ENCODE results near the genes PTTG1IP2, RBM48 and CALCR.

- PRO-cap, result no peak
Observed at GRCh38 chr7:90118536-90119097, 35.7 kb upstream of the STEAP1 start.

- PRO-cap, result no peak
Observed at GRCh38 chr7:90209704-90210403, 1.7 kb upstream of the STEAP2 start.

- PRO-cap, result no peak
Observed at GRCh38 chr7:90469326-90469776, at the start of gene PTTG1IP2. TSS of gene PTTG1IP2 (plus strand) at chr7:90469639.

DNA sequence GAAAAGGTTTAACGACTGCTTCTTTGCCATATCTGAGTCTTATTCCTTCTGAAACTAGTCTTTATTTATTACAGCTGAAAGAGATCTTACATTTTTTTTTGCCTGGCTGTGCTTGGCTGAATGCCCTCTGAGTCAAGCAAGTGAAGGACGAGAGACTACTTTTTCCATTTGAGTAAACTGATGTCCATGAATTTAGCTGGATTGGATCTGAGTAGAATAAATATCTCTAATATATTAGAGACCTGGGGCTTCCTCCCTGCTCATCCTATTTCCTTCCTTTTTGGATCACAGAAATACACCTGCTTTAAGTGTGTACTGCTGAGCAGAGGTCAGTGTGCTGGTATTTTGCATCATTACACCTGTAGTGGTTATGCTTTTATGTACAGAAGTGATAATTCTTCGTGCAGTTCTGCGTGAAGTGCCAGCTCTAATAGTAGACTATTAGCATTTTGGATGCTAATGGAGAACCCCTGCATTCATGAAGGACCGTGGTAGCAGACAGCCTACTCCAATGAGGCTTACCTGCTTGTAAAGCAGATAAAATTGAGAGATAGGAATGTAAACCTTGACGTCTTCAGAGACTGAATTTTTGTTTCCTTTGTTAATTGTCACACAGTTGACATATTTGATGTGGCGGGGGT, 114.2 kb downstream of the CDK14 start:
- PRO-cap, result no peak

GRCh38 chr7:91311248-91311540, 47.0 kb downstream of the FZD1 start:
- PRO-cap, result no peak

DNA sequence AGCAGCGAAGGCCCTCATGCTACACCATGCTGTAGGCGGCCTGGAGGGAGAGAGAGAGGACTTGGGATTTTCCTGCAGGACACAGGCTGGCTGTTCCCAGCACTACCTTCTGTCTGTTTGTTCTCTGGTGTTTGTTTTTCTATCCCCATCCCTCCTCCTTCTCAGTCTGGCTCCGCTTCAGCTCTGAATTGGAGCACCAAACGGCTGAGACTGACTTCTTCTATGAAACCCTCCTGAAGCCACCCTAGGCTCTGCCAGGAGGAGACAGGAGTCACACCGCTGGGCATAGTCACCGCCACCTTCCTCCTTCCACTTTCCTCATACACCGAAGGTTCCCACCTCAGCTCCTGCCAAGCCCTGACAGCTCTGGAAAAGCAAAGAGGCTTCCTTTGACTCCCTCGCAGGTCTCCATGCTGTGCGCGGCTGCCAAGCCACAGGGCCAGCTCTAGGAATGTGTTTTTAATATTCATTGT, 301.6 kb downstream of the FZD1 start:
- PRO-cap, result no peak

GRCh38 chr7:91939439-91939867, 1.2 kb upstream of the AKAP9 start:
- PRO-cap, result no peak

DNA sequence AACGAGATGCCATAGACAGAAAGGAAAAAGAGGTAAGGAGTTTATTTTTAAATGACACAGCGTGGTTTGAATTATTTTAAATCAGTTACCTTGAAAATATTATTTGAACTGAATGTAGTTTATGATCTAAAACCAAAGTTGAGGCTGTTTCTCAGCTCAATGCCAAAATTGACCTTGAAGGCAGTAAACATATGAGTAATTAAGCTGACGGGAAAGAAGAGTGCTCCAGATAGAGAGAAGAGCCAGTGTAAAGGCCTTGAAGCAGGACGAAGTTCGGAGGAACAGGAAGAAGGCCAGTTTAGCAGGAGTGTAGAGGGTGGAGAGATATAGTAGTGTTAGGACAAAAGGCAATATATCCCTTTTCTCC, 63.3 kb downstream of the CYP51A1 start:
- PRO-cap, result no peak

DNA sequence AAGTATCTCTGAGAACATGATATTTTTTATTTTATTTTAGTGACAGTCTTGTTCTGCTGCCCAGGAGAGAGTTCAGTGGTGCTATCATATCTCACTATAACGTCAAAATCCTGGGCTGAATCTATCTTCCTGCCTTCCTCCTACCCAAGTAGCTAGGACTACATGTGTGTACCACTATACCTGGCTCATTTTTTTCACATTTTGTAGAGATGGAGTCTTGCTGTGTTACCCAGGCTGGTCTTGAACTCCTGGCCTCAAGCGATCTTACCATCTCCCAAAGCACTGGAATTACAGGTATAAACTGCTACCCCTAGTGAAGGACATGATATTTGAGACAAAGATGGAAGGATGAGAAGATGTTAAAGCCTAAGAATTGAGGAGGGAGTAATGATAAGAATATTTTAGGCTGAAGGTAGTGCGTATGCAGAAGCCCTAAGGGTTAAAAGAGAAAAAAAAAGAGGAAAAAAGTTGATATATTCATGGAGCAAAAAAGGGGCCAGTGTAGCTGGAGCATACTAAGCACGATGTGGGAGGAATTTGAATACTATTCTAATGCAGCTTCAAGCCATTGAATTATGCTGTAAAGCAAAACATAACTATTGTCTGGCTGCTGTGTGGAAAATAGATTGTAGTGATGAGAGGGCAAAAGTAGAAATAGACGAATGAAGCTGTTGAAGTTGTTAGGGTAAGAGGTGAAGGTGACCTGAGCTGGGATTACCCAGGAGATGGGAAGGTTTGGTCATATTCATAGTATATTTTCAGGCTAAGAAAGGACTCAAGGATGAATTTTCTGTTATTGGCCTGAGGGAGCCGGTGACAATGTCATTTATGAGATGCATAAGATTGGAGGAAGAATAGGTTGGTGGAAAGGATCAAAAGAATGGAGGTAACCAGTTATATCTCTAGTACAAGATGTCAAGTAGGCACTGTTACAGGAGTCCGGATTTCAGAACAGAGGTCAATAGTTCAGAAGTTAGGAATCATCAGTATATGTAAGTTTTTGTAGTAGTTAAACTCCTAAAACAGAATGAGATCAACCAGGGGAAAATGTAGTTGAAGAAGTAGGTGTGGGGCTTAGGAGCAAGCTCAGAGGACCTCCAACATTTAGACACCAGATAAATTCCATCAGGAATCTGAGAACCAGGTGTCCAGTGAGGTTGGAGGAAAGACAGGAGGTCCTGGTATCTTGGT, 19.6 kb downstream of the ANKIB1 start:
- PRO-cap, result no peak

- PRO-cap, result no peak
Observed at GRCh38 chr7:92348374-92349551, 98.5 kb upstream of the GATAD1 start.

DNA sequence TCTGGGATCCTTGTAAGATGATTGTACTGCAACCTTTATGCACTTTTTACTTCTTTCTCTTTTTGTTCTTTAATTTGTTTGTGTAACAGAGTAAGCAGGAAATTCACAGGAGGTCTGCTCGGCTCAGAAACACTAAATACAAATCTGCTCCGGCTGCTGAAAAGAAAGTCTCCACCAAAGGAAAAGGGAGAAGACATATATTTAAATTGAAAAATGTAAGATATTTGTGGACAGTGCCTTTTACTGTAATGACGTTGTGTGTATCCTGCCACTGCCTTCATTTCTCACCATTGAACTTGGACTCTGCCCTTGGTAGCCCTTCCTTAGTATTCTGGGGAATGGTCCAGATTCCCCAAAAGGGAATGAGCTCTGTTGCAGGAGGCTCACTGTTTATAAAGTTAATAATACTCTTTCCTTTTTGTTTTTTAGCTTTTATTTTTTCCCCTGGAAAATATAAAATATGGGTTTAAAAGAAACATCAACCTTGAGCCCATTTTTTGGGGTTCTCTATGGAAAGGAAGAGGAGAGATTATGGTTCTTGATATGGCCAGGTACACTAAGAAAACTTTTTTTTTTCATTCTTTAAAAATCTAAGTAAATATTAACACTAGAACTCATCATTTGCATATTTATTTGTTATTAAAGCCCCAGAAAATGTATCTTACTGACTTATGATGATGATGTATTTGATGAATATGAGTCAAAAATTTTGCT, 1.5 kb downstream of the GATAD1 start:
- PRO-cap, result unidirectional peak, minus-strand start at position 138 of the sequence

DNA sequence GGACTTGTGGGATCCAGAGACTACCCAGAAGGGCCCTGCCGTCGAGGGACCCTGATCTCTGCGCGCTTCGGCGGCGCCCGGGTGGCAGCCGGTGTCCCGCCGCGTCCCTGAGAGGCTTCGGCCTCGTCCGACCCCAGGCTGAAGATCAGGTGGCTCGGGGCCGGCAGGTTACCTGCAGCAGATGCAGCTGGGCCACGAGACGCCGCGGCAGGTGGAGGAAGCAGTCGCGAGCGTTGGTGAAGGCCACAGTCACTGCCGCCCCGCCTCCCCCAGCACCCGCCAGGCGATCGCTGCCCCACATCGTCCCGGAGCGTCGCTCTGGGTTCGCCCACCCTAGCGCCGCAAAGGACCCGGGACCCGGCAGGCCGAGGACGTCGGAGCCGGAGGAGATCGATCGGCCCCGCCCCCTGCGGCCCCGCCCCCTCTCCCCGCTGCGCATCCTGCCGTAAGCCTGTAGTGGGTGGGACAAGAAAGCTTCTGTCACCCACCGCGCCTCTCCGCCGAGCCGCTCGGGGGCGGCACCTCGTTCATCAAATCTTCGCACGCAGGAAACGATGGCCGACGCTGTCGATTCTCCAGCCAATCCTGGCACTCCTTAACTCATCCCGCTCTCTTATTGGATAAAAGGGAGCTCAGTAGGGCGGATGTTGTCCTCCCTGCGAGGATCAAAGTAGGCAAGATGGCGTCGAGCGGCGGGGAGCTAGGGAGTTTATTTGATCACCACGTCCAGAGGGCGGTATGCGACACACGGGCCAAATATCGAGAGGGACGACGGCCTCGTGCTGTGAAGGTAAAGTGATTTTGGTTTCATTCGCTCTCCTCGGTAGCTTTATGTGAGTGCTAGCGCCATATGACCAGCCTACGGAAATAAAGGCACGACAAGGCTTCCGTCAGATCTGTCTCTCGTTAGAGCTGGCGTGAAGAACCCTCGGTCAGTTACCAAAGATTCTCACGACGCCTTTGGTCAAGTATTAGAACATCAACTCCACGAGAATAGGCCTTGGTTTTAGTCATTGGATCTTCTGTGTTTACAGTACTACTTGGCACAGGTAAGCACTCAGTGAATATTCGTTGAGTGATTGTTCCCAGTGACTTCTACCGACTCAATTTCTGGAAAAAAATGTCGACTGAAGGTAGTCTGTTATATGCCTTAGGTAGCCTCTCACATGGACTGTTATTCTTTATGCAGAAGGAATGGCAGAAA, at the start of gene RBM48:
TSS of gene RBM48 (plus strand) at position 661 of the 1,204 bp plus-strand sequence.
- PRO-cap, result bidirectional peak, plus-strand start at position 673 of the sequence, minus-strand start at position 320 of the sequence

DNA sequence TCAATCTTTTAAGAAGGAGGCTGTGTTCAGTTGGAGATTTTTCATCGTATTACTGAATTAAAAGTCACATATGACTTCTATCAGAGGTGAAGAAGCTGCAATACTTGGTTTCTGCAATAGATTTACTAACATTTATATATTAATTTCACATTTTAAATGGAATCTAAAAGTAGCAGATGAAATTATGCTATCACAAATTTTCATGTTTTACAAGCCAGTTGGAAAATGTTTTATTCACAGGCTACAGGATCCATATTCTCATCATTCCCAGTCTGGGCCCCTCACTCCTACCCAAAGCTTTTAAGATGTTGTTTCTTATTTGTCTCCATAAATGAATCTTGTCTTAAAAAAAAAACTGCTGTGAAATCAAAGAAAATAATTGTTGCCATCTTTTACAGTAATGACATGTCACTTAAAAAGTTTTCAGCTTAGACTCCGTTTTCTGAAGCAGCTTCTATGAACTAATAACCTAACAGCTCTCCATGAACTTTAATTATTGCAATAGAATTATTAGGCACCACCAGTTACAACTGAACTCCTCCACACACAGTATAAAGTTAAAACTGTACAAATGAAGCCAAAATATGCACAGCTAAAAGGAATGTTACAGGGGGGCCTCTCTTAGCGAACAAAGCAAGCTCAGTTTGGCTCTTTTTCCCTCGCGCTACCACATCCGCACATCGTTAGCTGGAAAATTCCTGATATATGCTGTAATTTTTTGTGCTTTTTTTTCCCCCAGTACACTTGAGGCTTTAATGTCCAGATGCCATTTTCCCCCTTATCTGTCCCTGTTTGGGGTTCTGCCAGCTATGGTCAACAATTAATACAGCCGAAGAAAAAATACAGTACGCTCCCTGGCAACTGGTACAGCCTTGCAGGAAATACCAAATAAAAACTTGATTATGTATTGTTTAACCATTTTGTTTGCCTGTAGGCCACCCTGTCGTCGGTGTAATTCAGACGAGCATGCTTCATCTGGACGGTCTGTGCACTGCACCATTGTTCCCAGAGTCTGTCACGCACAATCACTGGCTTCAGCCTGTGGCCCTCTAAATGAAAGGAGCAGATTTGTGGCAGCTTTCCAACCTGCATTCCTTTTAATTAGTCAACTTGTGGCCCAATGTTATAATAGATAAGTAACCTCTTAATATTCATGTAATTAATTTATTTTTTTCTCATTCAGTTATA, 107.9 kb upstream of the FAM133B start:
- PRO-cap, result no peak

- PRO-cap, result bidirectional peak, plus-strand start at chr7:92747420, minus-strand start at chr7:92747517
Observed at GRCh38 chr7:92746999-92747764, 89.2 kb downstream of the CDK6 start.

DNA sequence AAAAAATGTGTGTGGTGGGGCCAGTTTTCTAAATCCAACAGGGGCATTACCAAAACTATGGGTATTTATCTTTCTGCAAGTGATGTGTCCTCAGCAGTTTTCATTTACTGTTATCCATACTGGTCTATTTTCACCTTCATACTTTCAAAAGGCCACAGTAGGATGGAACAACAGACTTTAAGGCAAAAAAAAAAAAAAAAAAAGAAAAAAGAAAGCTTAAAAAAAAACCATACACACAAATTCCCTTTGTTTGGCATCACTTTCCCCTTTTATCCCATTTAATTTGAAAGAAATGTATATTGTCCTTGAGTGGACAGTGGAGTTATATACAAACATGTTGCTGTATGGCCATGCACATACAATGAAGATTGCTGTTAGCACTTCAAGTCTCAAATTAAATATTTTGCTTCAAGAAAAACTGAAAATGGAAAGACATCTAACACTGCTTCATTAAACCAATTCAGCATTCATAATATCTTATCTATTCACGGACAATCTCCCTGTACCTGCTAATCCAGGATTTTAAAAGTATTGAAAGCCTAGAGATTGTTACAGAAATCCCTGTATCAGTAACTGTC, 76.8 kb downstream of the CDK6 start:
- PRO-cap, result no peak

DNA sequence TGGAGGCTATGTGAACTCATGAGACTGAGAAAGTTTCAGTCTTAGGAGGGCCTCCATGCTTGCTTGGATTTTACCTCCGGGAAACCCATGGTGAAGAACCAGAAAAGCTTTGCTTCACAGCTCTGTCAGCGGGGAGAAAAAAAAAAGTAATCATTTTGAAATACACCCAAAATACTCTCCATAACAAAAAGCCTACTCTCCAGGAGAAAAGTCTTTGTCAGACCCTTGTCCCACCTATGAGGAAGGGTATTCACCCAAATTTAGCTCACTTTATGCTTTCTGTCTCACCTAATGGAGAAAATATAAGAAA, 22.8 kb upstream of the SAMD9L start:
- PRO-cap, result no peak

DNA sequence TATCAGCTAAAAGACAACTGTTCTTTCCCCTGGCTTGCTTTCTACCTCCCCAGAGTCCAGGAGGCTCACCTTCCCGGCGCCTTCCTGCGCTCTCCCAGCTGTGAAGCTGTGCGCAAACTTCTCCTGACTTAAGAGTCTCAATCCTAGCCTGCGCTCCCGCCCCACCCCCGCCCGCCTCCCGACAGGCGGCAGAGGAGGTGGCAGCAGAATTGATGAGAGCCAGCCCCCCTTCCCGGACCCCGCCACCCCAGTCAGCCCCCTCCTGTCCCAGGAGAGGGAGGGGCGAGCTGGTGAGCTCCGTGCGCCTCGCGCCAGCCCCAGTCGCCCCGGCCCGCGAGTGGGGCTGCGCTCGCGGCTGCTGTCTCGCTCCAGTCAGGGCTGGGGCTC, at the start of gene CALCR:
TSS of gene CALCR (minus strand) at position 102 of the 387 bp plus-strand sequence.
- PRO-cap, result no peak

- PRO-cap, result no peak
Observed at GRCh38 chr7:93914386-93914939, 7.1 kb upstream of the GNG11 start.

DNA sequence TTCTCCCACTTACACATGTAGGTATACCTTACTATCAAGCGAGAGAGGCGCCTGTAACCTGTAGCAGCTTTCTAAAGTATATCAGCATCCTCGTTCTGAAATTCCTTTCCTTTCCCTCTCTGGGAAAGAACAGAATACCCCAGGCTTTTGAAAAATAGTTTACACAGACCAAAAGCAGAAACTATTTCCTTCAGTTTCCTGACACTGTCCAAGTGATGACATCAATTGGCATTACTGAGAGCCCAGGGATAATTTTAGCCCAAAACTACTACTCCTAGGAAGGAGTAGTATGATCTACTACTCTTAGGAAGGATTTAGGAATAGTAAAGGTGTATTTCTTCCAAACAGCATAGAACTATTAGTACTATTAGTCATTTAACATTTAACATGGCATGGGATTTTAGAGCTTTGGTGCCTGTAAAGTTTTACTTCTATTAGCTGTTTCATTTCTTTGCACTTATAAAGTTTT, 6.1 kb downstream of the GNG11 start:
- PRO-cap, result no peak

DNA sequence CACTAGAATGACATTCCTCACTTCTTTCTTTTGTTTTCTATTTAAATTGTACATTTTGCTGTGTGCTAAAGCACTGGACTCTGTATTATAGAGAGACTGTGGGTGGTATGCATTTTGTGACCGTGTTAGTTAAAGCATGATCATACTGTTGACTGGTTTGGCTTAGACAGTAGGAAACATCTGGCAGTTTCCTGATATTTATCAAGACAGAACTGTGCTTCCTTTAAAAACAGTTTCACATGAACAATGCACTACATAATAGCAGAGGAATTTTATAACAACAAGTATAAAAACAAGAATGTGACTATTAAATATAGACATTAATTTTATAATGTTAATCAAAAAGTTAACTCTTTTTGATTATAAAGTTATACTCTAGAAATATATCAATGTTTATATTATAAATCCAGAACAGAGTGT, 23.2 kb downstream of the GNG11 start:
- PRO-cap, result no peak

Measured in SEM (cell line).